Epithelial cell of prostate (primary cell): ENCODE measurements around a stretch of chr17.

DNA sequence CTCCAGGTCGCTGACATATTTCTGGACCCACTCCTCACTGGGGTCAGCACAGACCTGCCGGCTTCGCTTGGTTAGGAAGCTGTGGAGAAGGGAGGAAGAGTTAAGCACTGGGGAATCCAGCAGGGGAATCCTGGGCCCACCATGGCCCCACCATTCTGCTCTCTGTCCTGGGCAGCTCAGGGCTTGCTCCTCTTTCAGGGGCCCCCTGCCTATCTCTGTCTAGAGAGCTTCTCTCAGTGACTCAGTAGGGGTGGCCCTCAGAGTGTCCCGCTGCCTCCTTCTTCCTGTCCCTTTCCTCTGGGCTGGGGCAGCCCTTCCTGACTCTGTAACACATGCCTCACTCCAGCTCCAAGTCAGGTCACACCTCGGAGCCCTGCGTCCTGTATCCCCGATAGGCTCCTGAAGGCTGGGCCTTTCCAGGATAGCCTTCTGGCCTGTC lies 1.2 kb downstream of the CCL3 start:
- RRBS, result no CpG with 5 or more reads among the region's 7 CpGs

GRCh38 chr17:36128707-36128906 lies 25.0 kb downstream of the CCL4 start:
- RRBS, result no CpG with 5 or more reads among the region's 3 CpGs

DNA sequence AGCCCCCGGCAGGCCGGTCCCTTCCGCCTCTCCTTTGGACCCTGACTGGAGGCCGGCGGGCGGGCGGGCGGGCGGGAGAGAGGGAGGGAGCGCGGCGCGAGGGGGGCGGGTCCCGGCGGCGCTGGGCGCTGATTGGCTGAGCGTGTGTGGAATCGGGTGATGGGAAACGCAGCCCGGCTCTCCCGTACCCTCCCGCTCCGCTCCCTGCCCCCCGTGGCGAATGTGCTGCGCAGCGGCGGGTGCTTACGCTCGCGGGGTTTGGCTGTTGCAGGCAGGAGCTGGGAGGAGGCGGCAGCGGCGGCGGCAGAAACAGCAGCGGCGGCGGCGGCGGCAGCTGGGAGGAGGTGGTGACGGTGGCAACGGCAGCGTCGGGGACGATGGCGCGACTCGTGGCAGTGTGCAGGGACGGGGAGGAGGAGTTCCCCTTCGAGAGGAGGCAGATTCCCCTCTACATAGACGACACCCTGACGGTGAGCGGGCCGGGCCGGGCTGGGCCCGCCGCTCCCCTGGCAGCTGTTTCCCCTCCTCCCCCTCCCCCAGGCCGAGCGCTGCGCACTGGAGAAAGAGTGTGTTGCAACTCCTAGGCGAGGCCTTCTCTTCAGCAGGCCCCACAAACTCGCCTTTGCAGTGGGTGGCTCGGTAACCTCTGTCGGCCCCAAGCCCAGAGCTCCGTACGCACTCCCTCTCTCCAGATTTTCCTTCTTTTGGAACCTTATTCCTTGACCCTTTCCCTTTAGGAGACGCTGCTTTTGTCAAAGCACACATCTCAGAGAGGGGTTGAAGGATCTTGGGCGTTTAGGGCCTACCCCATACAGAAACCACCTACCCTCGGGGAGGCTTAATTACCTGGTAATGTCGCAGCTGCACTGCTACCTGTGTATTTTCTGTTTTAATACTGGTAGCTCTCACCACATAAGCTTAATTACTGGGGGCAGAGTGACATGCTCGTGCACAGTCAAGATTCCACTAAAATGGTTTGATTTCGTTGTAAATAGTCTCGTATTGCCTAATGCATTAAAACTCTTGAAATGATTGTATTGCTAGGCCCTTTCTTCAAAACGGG lies 960 bp downstream of the GGNBP2 start:
- RRBS, result no CpG with 5 or more reads among the region's 76 CpGs

DNA sequence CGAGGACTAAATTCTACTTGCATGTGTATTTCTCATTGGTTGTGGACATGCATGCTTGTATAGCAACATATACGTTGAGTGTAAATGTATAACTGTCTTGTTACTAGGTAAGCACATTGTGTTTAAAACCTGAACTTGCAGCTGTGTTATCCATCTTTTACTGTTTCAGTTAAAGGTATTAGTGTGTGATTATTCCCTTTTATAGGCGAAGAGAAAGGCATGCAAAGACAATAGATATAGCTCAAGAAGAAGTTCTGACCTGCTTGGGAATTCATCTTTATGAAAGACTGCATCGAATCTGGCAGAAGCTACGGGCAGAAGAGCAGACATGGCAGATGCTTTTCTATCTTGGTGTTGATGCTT lies 12.7 kb upstream of the DHRS11 start:
- RRBS, result no CpG with 5 or more reads among the region's 5 CpGs

DNA sequence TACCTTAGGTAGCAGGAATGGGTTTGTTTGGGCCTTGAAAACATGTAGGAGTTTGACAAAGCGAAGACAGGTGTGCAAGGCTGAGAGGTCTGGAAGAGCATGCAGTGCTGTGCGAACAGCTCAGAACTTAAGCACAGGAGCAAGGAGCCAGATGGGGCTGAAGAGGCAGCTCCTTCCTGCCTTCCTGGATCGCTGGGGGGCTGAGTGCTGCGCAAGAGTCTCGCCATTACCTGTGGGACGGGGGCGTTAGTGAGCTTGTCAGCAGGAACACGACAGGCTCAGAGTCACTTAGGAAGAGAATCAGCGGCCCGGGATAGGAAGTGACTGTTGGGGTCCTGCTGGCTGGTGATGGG lies 471 bp upstream of the MRM1 start:
- RRBS, result no CpG with 5 or more reads among the region's 10 CpGs

- RRBS, result no CpG with 5 or more reads among the region's 4 CpGs
Measured at GRCh38 chr17:36674112-36674544, 72.7 kb downstream of the MRM1 start.

GRCh38 chr17:37358122-37358429 lies 17.7 kb upstream of the C17orf78 start:
- RRBS, result no CpG with 5 or more reads among the region's 7 CpGs

- RRBS, result no CpG with 5 or more reads among the region's 69 CpGs
Measured at GRCh38 chr17:37742698-37743393, 2.0 kb downstream of the HNF1B start.

- RRBS, result no CpG with 5 or more reads among the region's 44 CpGs
Measured at GRCh38 chr17:37743394-37743992, 1.4 kb downstream of the HNF1B start.

DNA sequence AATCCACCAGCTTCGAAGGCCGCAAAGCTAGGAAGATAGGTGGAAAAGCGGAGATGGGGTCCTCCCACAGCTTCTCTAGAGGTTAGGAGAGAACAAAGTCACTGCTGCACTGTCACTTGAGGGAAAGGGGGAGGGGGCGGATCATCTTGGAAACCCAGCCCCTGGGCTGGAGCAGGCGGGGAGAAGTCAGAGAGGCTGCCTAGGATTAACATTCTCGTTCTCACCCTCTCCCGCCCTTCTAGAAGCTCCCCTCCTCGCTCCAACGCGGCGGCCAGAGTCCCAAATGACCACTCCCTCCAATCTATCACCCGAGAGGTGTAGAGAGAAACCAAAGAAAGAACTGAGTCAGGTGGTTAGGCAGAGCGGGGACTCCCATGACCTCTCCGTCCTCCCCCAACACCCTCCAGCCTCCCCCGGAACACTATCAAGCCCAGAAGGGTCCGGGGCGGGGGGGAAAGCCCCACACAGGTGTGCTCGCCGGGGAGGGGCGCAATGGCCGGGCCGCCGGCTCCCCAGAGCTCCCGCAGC lies 40.8 kb upstream of the MRPL45 start:
- RRBS, result no CpG with 5 or more reads among the region's 24 CpGs

- RRBS, result no CpG with 5 or more reads among the region's 7 CpGs
Measured at GRCh38 chr17:38277043-38277736, 19.8 kb upstream of the MRPL45 start.

- RRBS, result no CpG with 5 or more reads among the region's 23 CpGs
Measured at GRCh38 chr17:38451586-38452648, 23.7 kb downstream of the ARHGAP23 start.

- RRBS, result no CpG with 5 or more reads among the region's 11 CpGs
Measured at GRCh38 chr17:38455858-38456708, 27.8 kb downstream of the ARHGAP23 start.

- RRBS, result no CpG with 5 or more reads among the region's 6 CpGs
Measured at GRCh38 chr17:38585019-38585446, 20.7 kb downstream of the SRCIN1 start.

DNA sequence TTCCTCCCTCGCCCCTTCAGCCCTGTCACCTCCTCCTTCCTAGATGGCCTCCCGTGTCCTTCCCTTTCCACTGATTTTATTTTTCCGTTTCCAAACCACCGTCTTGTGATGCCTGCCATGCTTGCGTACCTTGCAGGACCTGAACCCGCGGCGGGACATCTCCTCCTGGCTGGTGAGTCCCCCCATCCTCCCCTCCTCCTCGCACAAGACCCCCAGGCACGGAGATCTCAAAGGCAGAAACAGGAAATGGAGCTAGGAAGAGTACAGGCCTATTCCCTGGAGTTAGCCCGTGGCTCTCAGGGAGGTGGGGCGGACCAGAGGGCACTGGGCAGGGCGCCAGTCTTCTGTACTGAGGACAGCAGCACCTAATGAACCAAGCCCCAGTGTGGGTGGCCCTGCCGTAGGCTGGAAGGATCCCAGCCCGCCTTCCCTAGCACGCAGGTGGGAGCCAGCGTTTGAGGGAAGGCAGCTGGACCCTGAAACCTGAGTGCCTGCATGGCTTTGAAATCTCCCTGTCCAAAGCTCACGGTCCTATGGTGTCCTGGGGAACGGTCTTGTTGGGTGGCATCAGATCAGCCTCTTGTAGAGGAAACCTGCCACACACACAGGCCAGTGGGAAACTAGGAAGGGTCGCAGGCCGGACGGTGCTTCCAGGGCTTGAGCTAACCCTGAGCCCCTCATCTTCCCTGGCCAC lies 630 bp downstream of the CISD3 start:
- RRBS, result no CpG with 5 or more reads among the region's 22 CpGs

GRCh38 chr17:38751681-38752069 lies 866 bp upstream of the PSMB3 start:
- RRBS, result no CpG with 5 or more reads among the region's 31 CpGs

- RRBS, result no CpG with 5 or more reads among the region's 12 CpGs
Measured at GRCh38 chr17:38849776-38850623, 3.5 kb downstream of the RPL23 start.

DNA sequence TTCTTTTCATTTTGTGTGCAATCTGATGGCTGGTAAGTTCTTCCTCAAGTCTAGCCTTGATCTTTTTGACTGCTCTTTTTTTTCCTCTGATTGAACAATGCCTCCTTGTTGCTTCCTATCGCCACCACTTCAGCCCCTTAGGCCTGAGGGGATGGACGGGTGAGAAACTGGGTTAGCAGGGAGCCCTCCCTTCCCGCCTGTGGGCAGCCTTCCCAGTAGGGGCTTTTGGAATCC lies 13.8 kb downstream of the LASP1 start:
- RRBS, result no CpG with 5 or more reads among the region's 3 CpGs

GRCh38 chr17:38893194-38894078 lies 23.6 kb downstream of the LASP1 start:
- RRBS, result no CpG with 5 or more reads among the region's 12 CpGs

DNA sequence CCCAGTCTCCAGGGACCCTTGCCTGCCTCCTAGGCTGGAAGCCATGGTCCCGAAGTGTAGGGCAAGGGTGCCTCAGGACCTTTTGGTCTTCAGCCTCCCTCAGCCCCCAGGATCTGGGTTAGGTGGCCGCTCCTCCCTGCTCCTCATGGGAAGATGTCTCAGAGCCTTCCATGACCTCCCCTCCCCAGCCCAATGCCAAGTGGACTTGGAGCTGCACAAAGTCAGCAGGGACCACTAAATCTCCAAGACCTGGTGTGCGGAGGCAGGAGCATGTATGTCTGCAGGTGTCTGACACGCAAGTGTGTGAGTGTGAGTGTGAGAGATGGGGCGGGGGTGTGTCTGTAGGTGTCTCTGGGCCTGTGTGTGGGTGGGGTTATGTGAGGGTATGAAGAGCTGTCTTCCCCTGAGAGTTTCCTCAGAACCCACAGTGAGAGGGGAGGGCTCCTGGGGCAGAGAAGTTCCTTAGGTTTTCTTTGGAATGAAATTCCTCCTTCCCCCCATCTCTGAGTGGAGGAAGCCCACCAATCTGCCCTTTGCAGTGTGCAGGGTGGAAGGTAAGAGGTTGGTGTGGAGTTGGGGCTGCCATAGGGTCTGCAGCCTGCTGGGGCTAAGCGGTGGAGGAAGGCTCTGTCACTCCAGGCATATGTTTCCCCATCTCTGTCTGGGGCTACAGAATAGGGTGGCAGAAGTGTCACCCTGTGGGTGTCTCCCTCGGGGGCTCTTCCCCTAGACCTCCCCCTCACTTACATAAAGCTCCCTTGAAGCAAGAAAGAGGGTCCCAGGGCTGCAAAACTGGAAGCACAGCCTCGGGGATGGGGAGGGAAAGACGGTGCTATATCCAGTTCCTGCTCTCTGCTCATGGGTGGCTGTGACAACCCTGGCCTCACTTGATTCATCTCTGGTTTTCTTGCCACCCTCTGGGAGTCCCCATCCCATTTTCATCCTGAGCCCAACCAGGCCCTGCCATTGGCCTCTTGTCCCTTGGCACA lies 47.3 kb downstream of the FBXO47 start:
- RRBS, result no CpG with 5 or more reads among the region's 9 CpGs